Endodermal cell (in vitro differentiated cells): Measurements from ENCODE around the gene ELMOD3.

DNA sequence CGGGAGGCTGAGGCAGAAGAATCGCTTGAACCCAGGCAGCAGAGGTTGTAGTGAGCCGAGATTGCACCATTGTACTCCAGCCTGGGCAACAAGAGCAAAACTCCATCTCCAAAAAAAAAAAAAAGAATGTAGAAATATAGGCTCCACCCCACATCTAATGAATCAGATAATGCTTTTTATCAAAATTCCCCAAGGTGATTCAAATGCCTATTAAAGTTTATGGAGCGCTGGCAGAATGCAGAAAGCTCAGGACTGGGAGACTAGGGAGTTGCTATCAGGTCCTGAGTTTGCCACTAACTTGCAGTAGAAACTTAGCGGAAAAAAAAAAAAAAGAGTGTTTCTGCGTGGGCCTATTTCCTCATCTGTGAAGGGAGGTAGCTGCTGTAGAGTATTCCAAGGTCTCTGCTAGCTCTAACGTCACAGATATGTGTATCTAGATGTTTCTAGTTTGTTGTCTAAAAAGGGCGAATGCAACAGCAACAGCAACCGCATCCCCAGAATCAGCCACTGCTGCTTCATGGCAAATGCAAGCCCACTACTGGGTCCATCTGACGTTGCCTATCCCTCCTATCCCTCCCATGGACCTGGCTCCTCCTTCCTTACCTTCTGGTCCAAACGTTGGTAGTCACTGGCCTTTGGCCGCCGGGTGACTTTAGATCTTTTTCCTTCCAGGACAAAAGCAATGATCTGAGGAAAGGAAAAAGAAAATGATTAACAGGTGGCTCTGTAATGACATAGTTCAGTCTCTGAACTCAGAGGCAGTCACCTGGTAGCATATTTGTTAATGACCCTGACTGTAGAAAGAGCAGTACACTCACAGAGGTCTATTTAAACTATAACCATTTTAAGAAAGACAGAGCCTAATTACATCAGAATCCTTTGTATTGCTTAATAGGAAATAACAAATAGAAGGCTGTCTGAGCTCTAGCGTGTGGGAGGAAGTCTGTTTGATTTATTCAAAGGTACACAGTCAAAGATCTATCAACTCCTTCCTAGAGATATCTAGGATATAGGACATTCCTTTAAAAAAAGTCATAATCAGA is 3.2 kb downstream of the TGOLN2 start:
- PRO-cap: no peak

GRCh38 chr2:85354312-85355313 is at the start of gene ELMOD3:
ELMOD3 (plus strand) TSS chr2:85354769.
- PRO-cap: bidirectional peak, plus-strand start at chr2:85354832, minus-strand start at chr2:85354531

- PRO-cap: no peak
Observed at GRCh38 chr2:85421818-85422330, 3.4 kb downstream of the SH2D6 start.

- PRO-cap: no peak
Observed at GRCh38 chr2:85457988-85458644, 39.6 kb downstream of the SH2D6 start.

DNA sequence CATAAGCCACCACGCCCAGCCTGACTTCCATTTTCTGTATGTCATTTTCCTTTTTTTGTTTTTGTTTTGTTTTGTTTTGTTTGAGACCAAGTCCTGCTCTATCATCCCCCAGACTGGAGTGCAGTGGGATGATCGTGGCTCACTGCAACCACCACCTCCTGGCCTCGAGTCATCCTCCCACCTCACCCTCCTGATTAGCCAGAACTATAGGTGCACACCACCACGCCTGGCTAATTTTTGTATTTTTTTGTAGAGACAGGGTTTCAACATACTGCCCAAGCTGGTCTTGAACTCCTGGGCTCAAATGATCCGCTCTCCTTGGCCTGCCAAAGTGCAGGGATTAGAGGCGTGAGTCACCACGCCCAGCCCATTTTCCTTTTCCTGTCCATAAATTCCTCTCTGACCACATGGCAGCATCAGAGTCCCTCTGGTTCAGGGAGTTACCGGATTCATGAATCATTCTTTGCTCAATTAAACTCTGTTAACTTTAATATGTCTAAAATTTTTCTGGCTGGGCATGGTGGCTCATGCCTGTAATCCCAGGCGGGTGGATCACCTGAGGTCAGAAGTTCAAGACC is 40.0 kb upstream of the MAT2A start:
- PRO-cap: no peak

- PRO-cap: no peak
Observed at GRCh38 chr2:85504536-85505625, 34.1 kb upstream of the MAT2A start.

DNA sequence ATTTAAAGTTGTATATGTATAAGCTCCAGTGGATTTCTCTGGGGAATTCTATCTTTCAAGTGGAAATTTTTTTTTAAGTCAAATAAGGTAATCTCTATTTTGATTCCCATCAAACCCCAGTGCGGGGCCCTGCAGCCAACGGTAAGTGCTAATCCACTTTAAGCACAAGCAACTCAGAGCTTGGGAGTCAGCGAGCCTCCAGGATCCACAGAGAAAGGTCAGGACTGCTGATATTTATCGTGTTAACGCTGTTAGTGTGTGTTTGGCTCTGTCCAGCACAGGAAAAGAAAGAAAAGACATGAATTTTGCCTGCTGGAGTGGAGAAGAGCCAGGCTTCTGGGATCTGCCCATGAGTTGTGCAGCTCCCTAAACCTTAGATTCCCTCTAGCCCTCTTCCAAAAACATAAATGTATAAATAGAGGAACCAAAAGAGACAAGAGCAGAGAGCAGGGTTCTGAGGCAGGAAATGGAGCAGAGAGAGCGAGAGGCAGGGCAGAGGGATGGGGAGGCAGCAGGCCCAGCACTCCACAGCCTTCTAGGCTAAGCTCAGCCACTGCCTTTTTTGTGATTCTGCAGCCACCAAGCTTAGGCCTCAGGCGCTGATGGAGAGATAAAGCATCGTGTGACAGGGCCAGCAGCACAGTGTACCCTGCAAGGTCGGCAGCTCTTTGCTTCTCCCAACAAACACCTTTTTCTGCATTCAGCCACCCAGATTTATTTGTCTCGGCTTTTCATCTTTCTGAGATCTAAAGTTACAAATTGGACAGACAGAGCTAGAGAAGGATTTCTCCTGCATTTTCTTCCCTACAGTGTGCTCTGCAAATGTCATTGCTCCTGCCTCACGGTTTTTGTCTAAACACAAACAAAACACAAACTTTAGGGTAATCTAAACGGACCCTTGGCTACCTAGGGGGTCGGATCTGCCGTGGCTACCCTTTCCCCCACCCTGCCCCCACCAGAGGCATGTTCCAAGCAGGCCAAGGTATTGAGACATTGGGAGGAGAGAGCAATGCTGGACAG is 14.5 kb upstream of the MAT2A start:
- PRO-cap: no peak

DNA sequence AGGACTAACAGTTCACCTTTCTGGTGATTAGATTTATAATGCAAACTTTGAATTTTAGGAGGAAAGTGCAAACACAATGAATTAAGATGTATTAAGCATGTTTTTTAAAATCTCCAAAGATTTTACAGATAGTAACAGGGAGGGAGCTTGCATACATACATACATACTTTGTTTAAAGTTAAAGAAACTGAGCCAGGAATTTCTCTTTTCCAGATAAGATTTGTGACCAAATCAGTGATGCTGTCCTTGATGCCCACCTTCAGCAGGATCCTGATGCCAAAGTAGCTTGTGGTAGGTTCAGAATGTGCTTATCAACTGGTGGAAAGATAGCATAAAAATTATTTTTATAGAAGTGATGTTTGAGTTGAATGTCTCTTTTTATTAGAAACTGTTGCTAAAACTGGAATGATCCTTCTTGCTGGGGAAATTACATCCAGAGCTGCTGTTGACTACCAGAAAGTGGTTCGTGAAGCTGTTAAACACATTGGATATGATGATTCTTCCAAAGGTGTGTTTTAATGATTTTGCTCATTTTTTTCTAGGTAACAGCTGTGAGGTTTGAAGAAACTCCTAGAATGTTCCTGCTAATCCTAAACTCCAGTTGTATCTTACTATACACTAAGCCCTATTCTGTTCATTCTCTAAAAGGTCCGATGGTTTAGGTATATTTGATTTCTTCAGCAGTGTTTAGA is 2.0 kb downstream of the MAT2A start:
- PRO-cap: no peak

GRCh38 chr2:85541562-85541830 is 2.5 kb downstream of the MAT2A start:
- PRO-cap: no peak

DNA sequence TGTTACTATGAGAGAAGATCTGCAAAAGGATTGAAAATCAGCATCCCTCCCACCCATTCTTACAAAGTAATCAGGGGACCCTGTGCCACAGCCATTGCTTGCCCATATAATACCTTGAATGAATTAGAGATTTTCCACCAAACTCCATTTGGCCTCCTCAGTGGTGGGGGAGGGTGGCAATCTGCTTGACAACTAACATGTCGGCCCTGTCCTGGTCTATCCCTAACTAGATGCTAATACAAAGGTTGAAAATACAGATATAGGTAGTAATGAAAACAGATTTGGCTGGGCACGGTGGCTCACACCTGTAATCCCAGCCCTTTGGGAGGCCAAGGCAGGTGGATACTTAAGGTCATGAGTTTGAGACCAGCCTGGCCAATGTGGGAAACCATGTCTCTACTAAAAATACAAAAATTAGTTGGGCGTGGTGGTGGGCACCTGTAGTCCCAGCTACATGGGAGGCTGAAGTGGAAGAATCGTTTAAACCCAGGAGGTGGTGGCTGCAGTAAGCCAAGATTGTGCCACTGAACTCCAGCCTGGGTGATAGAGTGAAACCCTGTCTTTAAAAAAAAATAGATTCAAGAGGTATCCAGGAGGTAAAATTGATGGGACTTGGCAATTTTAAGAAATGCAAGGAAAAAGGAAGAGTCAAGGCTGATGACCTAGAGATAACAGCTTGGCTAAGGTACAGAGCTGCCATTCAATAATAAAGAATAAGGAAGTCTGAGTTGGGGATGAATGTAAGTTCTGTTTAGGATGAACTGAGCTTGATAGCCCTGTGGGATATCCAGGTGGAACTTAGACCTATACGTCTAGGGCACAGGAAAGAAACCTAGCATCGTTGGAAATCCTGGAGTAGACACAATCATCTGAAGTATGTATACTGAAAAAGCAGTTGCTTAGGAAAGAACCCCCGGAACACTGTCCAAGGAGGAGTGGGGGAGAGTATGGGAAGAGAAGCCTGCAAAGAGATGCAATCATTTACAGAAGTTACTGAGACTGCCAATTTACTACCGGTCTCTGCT is 9.0 kb downstream of the MAT2A start:
- PRO-cap: no peak

- PRO-cap: bidirectional peak, plus-strand start at chr2:85578001, minus-strand start at chr2:85577808
Observed at GRCh38 chr2:85577720-85578784, 666 bp downstream of the VAMP8 start.

- PRO-cap: unidirectional peak, minus-strand start at chr2:85579400
Observed at GRCh38 chr2:85578785-85579954, 1.8 kb downstream of the VAMP8 start.

- PRO-cap: no peak
Observed at GRCh38 chr2:85605441-85606688, 3.4 kb upstream of the TMEM150A start.

DNA sequence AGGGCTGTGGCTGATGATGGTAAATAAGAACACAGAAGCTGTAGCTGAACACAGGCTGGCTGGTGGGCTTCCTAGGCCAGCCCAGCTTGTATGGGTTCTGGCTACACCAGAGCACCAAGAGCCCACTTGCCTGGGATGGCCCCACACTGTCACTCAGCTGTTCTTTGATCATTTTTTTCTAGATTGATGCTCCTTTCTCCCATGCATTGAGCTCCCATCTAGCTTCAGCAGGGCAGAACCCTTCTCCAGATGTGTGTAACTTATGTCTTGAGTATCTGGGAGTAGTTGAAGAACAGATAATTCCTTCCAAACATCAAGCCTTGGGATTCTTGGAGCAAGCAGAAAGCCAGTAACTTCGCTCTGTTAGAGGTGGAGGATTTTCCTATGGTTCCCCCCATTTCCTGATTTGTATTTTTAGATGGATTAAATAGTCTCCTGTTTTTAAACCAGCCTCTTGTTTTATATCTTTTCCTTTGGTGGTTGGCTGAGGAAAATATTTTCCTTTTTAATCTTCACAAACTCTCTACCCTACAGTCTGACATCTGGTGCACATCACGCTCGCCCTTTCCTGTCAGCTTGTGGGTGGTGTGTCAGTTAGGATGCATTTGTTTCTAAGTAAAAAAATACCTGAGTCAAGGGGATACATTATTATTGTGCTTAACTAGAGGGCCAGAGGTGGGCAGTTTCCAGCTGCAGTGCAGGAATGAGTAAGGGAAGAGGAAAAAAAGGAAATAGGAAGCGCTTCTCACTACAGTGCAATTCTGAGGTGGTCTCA is 19.0 kb downstream of the SFTPB start:
- PRO-cap: no peak

DNA sequence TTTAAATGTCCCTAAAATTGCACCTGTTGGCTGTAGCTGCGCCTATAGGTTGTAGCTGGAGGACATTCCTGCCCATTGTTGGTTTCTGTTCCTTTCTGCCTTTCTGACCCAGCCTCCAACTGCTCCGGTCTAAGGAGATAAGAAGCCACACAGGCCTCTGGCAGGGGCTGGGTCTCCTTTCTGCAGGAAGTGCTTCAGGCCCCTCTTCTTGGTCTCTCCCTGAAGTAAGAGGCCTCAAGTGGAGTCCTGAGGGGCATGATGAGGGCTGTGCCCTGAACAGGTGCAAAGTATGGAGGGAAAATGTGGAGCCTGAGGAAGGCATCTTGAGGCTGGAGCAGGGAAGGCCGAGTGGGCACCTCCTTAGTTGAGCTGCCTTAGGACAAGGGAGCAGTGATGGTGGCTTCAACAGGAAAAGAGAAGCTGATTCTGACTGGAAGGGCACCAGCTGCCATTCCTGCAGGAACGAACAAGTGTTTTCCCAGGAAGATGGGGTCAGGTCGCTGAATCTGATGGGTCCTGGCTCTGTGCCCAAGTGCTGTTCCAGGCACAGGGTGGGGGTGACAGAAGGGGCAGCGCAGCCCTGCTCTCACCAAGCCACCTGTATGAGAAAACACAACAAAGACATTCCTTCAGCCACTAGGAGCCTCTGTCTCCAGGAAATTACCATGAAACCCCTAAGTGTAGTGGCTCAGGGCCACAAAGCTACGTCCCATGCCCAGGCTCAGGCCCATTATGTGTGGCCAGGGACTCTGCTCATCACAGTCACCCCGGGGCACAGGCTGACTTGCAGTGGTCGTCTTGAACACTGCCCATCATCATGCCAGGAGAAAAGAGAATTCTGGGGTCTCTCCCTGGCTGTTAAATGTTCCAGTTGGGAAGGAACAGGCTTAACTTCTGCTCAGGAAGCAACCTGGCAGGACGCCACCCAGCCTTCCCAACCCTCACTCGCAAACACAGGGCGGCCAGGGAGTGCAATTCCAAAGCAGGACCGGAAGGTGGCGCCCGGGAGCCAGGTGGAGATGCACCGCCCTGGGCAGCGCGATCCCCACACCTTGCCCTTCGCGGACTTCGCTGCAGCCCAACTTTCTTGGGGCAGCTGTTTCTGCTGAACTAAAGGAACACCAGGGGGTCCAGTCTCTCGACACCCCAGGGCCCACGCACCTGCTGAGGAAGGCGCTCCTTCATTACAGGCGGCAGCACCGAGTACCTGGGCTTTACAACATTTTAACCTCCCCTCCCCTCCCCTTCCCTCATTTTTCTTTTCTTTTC is 10.8 kb upstream of the SFTPB start:
- PRO-cap: unidirectional peak, minus-strand start at position 947 of the sequence

DNA sequence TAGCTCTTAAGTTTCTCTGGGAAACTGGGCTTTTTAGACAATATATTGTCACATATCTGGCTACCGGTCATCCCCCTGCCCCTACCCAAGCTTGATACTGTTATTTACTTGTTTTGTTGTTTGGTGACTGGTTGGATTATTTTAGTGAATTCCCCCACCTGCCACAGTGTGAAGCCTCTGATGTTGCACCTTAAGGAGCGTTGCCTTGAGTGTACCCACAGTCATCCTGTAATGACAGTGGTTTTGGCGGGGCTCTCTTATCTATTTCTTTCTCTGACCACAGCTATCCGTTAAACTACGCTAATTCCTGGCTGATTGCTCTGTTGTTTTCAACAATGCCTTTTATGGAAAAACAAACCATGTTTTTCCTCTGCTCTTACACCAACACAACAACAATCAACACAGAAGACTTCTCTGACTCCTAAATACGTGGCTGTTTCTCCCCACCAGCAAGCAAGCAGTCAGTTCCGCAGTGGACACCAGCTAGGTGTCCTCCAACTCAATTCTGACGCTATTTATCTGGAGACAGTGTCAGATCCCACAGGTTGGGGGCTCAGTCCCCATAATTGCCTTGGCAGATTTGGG is 10.9 kb downstream of the GNLY start:
- PRO-cap: no peak

GRCh38 chr2:85753053-85753289 is 820 bp upstream of the ATOH8 start:
- PRO-cap: no peak

DNA sequence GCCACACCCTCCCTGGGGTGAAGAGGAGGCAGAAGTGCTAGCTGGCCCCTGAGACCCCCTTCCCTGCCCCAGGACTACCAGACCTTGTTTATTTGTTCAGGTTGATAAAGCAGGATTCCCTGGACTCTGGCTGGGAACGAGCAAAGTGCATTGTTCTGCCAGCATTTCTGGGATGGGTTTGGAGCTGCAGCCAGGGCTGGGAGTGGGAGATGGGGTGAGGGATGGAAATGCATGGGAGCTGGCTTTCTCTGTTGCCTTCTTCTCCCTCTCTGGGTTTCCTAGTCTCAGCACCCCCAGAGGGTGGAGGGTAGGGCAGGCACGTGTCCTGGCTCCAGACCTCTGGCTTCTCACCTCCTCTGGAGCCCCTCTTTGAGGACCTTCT is 7.9 kb downstream of the ATOH8 start:
- PRO-cap: no peak

- PRO-cap: no peak
Observed at GRCh38 chr2:85806393-85806944, 52.7 kb downstream of the ATOH8 start.

DNA sequence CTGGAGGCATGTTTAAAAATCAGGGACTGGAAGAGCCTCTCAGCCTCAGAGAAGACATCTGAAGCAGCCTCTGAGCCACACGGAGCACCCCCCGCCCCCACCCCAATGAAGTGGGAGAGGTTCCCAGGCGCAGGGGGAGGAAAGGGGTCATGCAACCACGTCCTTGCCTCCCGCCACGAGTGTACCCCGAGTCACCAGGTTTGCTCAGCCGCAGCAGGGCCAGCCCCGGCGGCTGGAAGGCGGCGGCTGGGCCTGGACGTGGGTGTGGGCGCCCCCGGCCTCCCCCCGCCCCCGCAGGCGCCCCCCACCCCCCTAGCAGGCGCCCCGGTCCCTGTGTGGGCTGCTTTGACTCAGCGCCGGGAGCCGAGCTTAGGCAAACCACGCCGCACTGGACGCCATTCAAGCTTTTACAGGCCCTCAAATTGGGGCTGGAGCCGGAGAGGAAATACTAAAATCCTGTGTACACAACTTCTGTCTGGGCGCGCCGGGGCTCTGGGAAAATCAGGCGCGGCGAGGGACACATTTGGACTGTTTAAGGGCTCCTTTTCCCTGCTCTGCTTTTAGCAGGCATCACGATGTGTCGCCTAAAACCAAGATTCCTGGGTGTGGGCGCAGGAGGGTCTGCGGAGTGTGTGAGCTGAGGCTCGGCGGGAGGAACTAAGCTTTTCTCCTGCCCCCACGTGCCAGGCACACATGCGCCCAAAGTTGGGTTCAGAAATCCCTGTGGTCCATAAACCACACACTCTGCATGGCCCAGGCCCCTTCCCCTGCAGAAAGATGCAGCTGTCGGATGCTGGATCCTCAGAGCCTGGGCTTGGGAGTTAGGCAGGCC is 57.5 kb downstream of the ATOH8 start:
- PRO-cap: no peak